ENCODE measurements around a stretch of chr11.

DNA sequence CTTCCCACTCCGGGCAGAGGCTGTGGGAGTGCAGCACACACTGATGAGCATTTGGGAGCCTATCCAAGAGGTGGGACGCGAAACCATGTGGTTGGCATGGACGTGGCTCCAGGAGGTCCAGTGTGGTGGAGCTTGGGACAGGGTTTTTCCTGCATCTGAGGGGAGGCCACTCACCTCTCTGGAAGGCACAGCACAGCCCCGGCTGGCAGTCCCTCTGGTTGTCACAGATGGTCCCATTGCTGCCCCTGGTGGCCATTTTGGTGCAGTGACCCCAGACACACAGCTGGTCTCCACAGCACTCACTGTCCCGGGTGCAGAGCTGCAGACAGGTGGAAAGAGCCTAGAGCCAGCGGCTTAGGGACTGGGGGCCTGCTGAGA is 41.7 kb downstream of the DKK3 start:
- RAMPAGE, long total RNA = no peak
- RRBS = no CpG with 5 or more reads among the region's 7 CpGs
PRO-cap:
- standard = no peak
- CoPRO, capped RNA only, 2 experiments = no peak in any of the 2 experiments
- CoPRO, capped and uncapped RNA, 2 experiments = no peak in any of the 2 experiments
- CoPRO, uncapped RNA only, 2 experiments = no peak in any of the 2 experiments
CAGE:
- cytosol, long polyA plus RNA = no peak
- long polyA plus RNA = no peak
- nucleolus, long total RNA = no peak
- nucleus, long polyA plus RNA = no peak

GRCh38 chr11:11981014-11981382 is 27.4 kb downstream of the DKK3 start:
- RAMPAGE, long total RNA = no peak
- RRBS = no CpG with 5 or more reads among the region's 2 CpGs
PRO-cap:
- standard = no peak
- CoPRO, capped RNA only, 2 experiments = no peak in any of the 2 experiments
- CoPRO, capped and uncapped RNA, 2 experiments = no peak in any of the 2 experiments
- CoPRO, uncapped RNA only, 2 experiments = no peak in any of the 2 experiments
CAGE:
- cytosol, long polyA plus RNA = no peak
- long polyA plus RNA = no peak
- nucleolus, long total RNA = no peak
- nucleus, long polyA plus RNA = no peak

GRCh38 chr11:12167748-12168310 is 57.4 kb downstream of the MICAL2 start:
- RAMPAGE, long total RNA = no peak
- RRBS = no CpG with 5 or more reads among the region's 5 CpGs
PRO-cap:
- standard = no peak
- CoPRO, capped RNA only, 2 experiments = no peak in any of the 2 experiments
- CoPRO, capped and uncapped RNA, 2 experiments = no peak in any of the 2 experiments
- CoPRO, uncapped RNA only, 2 experiments = no peak in any of the 2 experiments
CAGE:
- cytosol, long polyA plus RNA = no peak
- long polyA plus RNA = no peak
- nucleolus, long total RNA = no peak
- nucleus, long polyA plus RNA = no peak

GRCh38 chr11:12175822-12176458 is 65.5 kb downstream of the MICAL2 start:
- RAMPAGE, long total RNA = no peak
- RRBS = no CpG with 5 or more reads among the region's 5 CpGs
PRO-cap:
- standard = no peak
- CoPRO, capped RNA only, 2 experiments = no peak in any of the 2 experiments
- CoPRO, capped and uncapped RNA, 2 experiments = no peak in any of the 2 experiments
- CoPRO, uncapped RNA only, 2 experiments = no peak in any of the 2 experiments
CAGE:
- cytosol, long polyA plus RNA = no peak
- long polyA plus RNA = no peak
- nucleolus, long total RNA = no peak
- nucleus, long polyA plus RNA = no peak

DNA sequence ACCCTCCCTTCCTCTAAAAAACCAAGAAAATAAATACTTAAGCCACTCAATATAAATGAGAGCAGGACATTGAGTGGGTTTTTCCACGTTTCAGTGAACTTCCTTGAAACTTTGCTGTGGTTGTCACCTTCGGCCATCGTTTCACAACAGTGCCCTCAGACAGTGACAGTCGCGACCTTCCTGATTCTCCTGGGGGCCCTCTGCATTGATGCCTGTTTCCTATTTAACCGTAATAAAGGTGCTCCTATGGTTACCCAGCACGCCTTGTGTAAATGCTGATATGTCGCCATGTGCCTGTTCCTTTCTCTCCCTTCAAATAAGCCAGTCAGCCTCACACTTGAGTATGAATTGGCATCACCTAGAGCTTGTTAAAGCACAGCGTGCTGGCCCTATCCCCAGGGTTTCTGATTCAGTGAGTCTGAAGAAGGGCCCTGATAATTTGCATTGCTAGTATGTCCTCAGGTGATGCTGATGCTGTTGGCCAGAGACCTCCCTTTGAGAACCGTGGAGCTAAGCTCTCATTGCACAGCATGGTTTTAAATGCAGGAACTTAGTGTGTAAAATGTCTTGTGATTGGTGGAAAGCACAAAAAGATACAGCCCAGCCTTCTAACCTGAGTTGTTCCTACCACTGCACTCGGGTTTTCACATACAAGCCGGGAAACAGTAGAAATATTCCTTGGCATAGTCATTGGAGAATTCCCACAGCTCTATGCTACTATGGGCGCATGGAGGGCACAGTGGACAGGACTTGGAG is 104.9 kb downstream of the MICAL2 start:
- RAMPAGE, long total RNA = no peak
- RRBS = no CpG with 5 or more reads among the region's 13 CpGs
PRO-cap:
- standard = no peak
- CoPRO, capped RNA only, 2 experiments = no peak in any of the 2 experiments
- CoPRO, capped and uncapped RNA, 2 experiments = no peak in any of the 2 experiments
- CoPRO, uncapped RNA only, 2 experiments = peak in 1 of 2 experiments; most common plus-strand start position 336 of the sequence (in 1)
CAGE:
- cytosol, long polyA plus RNA = no peak
- long polyA plus RNA = no peak
- nucleolus, long total RNA = no peak
- nucleus, long polyA plus RNA = no peak

DNA sequence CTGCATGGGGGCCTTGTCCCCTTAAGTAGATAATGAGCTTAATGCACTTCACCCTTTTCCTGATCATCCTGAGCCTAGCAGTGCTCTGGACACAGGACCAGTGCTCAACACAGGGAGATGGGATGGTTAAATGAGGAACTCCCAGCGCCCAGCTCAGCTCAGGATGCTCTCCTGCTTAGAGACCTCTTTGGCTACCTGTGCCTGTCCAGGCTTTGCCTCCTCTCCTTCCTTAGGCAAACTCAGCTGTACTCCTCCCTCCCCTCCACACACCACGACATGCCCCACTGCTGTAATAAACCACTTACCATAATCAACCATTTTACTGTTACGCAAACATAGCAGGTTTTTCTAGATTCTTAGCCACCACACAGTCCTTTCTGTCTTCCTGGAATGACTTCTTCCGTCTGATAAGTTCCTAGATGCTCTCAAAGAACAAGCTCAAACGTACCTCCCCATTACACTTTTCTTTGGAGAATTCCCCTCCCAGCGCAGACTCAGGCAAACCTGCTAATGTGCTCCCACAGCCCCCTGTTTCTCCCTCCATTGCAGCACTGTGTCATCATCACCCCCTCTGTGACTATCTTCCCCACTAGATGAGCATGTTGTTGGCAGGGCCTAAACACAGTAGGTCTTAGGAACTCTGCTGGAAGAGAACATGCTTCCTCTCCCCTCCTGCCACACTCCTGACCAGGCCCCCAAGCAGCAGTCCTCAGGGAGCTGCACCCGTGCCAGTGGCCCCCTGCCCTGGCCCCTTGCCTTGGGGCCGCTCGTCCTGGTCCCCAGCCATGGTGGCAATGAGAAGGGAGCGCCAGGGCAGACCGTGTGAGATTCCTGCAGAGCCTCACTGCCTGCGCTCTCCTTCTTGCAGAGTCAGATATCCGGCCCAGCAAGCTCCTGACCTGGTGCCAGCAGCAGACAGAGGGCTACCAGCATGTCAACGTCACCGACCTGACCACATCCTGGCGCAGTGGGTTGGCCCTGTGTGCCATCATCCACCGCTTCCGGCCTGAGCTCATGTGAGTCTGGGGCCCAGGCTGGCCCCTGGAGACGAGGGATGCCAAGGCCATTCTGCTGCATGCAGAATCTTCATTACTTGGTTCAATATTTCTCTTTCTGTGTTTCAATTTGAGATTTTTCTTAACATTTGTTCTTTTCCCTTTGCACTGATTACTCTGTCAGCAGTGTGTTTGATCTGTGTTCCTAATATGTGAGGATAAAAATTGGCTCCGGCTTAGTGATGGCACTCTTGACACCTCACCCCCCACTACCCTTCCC is 113.9 kb downstream of the MICAL2 start:
- RAMPAGE, long total RNA = no peak
- RRBS = no CpG with 5 or more reads among the region's 20 CpGs
PRO-cap:
- standard = no peak
- CoPRO, capped RNA only, 2 experiments = no peak in any of the 2 experiments
- CoPRO, capped and uncapped RNA, 2 experiments = no peak in any of the 2 experiments
- CoPRO, uncapped RNA only, 2 experiments = peak in 1 of 2 experiments; most common plus-strand start position 877 of the sequence (in 1)
CAGE:
- cytosol, long polyA plus RNA = no peak
- long polyA plus RNA = no peak
- nucleolus, long total RNA = no peak
- nucleus, long polyA plus RNA = no peak

GRCh38 chr11:12225934-12226461 is 115.6 kb downstream of the MICAL2 start:
- RAMPAGE, long total RNA = no peak
- RRBS = no CpG with 5 or more reads among the region's 10 CpGs
PRO-cap:
- standard = no peak
- CoPRO, capped RNA only, 2 experiments = no peak in any of the 2 experiments
- CoPRO, capped and uncapped RNA, 2 experiments = no peak in any of the 2 experiments
- CoPRO, uncapped RNA only, 2 experiments = no peak in any of the 2 experiments
CAGE:
- cytosol, long polyA plus RNA = no peak
- long polyA plus RNA = no peak
- nucleolus, long total RNA = no peak
- nucleus, long polyA plus RNA = no peak

DNA sequence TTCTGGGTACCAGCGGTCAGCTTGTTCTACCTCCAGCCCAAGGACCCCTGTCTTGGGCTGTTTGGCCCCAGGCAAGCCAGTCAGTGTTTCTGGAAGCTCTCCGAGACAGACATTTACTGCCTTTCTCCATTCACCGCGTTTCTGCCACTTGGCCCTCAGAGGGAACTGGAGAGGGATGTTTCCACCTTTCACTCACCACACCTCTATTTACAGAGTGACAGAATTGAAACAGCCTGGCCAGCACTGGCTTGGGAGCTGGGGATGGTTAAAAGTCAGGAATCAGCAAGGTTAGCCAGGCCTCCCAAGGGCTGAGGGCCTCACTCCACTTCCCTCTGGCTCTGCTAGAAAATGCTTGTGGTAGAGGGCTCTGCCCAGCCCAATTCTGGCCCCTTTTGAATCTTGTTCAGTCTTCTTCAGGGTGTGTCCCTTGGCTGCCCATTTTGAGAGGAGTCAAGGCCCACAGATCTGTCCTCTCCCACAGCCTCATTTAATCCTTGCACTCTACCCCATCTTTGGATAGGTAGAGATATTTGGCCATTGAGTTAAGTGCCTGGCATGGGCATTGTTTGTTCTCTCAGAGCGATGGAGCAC is 119.1 kb downstream of the MICAL2 start:
- RAMPAGE, long total RNA = no peak
- RRBS = no CpG with 5 or more reads among the region's 5 CpGs
PRO-cap:
- standard = no peak
- CoPRO, capped RNA only, 2 experiments = no peak in any of the 2 experiments
- CoPRO, capped and uncapped RNA, 2 experiments = no peak in any of the 2 experiments
- CoPRO, uncapped RNA only, 2 experiments = no peak in any of the 2 experiments
CAGE:
- cytosol, long polyA plus RNA = no peak
- long polyA plus RNA = no peak
- nucleolus, long total RNA = no peak
- nucleus, long polyA plus RNA = no peak

- RAMPAGE, long total RNA = no peak
- RRBS = no CpG with 5 or more reads among the region's 10 CpGs
PRO-cap:
- standard = no peak
- CoPRO, capped RNA only, 2 experiments = no peak in any of the 2 experiments
- CoPRO, capped and uncapped RNA, 2 experiments = no peak in any of the 2 experiments
- CoPRO, uncapped RNA only, 2 experiments = no peak in any of the 2 experiments
CAGE:
- cytosol, long polyA plus RNA = no peak
- long polyA plus RNA = no peak
- nucleolus, long total RNA = no peak
- nucleus, long polyA plus RNA = no peak
Measured at GRCh38 chr11:12379816-12381052, 2.9 kb downstream of the PARVA start.

DNA sequence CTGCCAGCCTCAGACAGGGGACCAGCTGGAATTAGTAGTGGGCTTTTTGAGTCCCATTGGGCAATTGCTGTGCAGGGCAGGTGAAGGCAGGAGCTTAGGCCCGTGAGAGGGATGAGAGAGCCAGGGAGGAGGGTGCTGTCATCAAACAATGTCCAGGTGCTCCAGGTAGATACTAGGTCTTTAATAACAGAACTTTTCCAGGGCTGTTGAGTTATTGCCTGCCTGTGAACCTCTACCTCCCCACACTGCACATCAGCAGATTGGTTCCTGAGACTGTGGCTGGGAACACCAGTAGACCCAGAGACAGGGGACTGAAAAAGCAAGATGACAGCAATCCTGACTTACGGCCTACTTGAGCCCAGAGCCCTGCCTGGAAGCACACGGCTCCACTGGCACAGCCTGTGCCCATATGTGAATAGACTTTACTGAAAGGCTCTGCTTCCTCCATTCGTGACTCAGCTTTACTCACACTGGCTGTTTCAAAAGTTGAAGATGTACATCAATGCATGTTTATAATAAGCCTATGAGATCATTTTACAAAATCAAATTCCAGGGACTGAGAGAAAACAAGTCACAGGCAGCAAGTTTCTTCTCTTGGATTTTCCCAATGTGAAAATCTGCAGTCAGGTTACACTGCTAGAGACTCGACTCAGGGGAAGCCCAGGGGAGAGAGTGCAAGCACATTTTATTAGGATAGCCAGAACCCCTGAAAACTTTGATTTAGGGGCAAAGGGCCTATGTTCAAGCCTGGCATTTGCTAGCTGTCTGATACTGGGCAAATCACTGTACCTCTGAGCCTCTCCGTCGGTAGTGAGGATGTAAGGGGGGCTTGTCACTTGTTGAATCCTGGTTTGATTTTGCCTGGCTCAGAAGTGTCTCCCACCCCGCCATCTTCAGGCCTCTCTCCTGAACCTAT is 134.6 kb upstream of the TEAD1 start:
- RAMPAGE, long total RNA = no peak
- RRBS = no CpG with 5 or more reads among the region's 8 CpGs
PRO-cap:
- standard = no peak
- CoPRO, capped RNA only, 2 experiments = no peak in any of the 2 experiments
- CoPRO, capped and uncapped RNA, 2 experiments = no peak in any of the 2 experiments
- CoPRO, uncapped RNA only, 2 experiments = no peak in any of the 2 experiments
CAGE:
- cytosol, long polyA plus RNA = no peak
- long polyA plus RNA = no peak
- nucleolus, long total RNA = no peak
- nucleus, long polyA plus RNA = no peak

GRCh38 chr11:12694793-12695370 is 20.7 kb downstream of the TEAD1 start:
- RAMPAGE, long total RNA = no peak
- RRBS = no CpG with 5 or more reads among the region's 5 CpGs
PRO-cap:
- standard = no peak
- CoPRO, capped RNA only, 2 experiments = no peak in any of the 2 experiments
- CoPRO, capped and uncapped RNA, 2 experiments = no peak in any of the 2 experiments
- CoPRO, uncapped RNA only, 2 experiments = no peak in any of the 2 experiments
CAGE:
- cytosol, long polyA plus RNA = no peak
- long polyA plus RNA = no peak
- nucleolus, long total RNA = no peak
- nucleus, long polyA plus RNA = no peak

DNA sequence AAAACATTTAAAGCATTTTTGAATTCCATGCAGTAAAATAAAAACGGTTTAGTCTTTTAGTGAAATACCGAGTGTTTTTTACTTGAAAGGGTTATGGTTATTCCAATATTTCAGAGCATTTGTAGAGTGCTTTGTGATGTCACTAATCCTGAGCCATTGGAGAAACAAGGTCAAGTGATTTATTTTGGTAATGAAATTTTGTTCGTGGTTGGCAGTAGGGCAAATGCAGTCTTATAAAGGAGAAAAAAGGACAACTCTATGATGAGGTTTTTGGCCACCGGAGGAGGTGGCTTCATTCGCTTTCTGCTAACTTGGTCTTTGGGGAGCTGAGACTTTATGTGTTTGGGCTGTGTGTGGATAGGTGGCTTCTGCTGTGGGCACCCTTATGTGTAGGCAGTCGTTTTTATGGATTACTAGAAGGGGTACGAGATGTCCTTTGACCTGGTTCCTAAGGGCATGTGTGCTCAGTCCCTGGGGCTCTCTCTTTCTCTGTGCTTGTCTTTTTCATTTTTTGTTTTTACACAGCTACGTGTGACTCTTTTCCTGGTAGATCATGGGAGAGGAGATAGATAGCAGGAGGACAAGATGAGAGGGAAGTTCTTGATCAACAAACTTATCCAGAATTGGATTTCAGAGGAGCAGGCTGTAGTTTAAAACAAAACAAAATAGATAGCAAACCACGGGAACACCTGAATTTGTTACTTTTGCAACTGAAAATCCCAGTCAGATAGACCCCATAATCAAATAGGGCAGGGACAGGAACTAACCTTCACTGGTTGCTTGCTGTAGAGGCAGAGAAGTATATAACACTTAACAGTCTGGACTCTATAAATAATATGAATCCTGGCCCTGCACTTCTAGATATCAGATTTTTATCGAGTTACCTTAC is 93.4 kb downstream of the TEAD1 start:
- RAMPAGE, long total RNA = no peak
- RRBS = no CpG with 5 or more reads among the region's 10 CpGs
PRO-cap:
- standard = no peak
- CoPRO, capped RNA only, 2 experiments = no peak in any of the 2 experiments
- CoPRO, capped and uncapped RNA, 2 experiments = no peak in any of the 2 experiments
- CoPRO, uncapped RNA only, 2 experiments = no peak in any of the 2 experiments
CAGE:
- cytosol, long polyA plus RNA = no peak
- long polyA plus RNA = no peak
- nucleolus, long total RNA = no peak
- nucleus, long polyA plus RNA = no peak

DNA sequence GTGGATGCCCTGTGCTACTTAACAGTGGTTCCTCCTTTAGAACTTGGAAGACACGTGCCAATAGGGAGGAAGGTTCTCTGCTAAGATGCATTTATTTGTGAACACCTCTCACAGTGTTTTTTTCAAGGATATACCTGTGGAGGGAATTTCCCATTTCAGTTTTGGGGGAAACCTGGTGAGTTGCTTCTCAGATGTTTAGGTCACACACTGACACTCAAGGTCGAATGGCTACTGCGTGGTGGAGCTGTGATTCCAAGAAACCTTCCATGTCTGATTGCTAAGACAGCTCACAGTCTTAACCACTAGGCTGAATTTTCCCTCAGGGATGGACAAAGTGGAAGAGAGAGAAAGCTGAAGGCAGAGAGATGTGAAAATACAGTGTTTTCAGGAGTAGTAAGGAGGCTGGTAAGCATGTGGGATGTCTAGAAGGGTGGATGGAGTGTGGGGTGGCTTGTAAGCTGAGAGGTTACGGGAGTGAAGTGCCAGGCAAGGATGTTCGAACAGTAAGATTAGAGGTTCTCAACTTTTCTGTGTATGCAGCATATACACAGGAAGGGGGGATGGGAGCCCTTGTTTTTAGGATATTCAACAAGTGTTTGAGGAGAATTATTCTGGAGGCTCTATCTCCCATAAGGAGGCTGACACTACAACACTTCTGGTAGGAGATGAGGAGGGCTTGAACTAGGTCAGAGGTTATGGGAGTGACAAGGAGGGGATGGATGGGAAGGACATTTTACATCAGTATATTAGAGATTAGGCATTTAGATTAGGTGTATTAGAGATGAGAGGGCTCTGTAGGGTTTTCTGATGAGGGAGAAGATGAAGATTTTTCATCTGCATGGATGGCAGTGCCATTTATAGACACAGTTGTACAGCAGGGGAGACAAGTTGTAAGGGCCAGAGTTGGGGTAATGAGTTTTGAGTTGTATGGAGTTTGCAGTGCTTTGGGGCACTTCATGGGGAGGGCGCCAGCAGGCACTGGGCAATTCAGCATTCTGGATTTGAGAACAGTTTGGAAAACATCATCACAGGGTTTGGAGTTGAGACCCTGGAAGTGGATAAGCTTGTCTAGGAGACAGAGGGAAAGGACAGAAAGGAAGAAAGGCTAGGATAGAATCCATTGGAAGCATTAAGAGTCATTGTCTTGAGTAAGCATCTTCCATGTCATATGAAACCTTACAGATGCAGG is 109.6 kb downstream of the TEAD1 start:
- RAMPAGE, long total RNA = no peak
- RRBS = no CpG with 5 or more reads among the region's 6 CpGs
PRO-cap:
- standard = no peak
- CoPRO, capped RNA only, 2 experiments = no peak in any of the 2 experiments
- CoPRO, capped and uncapped RNA, 2 experiments = no peak in any of the 2 experiments
- CoPRO, uncapped RNA only, 2 experiments = no peak in any of the 2 experiments
CAGE:
- cytosol, long polyA plus RNA = no peak
- long polyA plus RNA = no peak
- nucleolus, long total RNA = no peak
- nucleus, long polyA plus RNA = no peak

DNA sequence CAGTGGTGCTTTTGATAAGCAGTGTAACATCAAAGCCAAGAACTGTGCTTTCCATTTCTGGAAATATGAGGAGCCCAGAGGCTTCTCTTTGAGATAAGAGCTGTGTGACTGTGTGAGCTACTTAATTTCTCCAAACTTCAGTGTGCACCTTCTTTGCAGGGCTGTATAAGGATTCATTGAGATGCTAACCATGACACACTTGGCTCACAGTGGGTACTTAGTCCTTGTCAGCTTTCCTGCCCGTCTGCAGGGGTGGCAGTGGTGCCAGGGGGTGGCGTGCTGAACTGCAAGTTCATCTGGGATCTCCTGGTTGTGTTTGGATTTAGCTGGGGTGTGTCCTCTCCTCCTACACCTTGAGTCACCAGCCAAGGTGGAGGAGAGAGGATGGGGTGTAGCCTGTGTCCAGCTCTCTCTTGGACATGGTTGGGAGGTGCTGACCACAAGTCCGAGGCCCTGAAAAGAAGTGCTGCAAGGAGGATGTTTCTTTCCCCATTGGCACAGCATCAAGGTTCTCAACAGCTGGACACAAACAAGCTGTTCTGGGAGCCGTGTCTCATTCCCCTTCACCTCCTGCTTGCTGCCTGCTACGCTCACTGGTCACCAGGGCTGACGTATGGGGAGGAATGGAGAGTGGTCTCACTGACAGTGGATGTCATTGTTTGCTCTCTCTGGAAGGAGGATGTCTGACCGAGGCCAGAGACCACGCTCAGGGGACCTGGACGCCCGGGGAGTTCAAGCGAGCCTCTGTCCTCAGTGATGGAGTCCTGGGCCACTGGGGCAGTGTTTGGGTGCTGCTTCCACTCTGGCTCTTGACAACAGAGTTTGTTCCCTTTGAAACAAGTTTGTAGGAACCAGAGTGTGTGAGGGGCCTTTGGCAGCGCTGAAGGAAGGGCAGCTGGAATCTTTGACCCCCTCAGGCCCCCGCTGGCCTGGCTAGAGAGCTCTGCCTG is 139.6 kb downstream of the TEAD1 start:
- RAMPAGE, long total RNA = no peak
- RRBS = no CpG with 5 or more reads among the region's 13 CpGs
PRO-cap:
- standard = no peak
- CoPRO, capped RNA only, 2 experiments = no peak in any of the 2 experiments
- CoPRO, capped and uncapped RNA, 2 experiments = no peak in any of the 2 experiments
- CoPRO, uncapped RNA only, 2 experiments = no peak in any of the 2 experiments
CAGE:
- cytosol, long polyA plus RNA = no peak
- long polyA plus RNA = no peak
- nucleolus, long total RNA = no peak
- nucleus, long polyA plus RNA = no peak

DNA sequence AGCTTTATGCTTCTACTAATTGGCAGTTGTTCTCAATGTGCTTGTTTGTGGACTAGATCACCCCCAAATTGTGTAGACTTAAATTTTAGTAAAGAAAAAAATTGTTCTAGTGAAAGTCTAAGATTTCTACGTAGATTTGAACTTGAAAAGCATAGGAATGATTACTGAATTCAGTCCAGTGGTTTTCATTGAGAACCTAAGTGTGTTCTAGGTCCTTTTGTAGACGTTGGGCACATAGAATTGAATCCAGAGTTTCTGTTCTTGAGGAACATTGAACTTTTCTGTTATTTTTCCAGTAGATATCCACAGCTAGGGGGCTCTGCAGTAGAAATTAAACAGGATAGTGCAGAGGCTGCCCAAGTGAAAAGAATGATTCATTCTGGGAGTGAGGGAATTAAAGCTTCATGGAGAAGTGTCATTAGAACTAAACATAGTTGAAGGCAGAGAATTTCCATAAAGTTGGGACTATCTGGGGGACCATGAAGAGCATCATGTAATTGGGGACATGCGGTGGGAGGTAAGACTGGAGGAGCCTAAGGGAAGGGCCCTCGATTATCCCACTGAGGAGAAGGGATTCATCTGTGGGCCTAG is 140.5 kb upstream of the RASSF10 start:
- RAMPAGE, long total RNA = no peak
- RRBS = no CpG with 5 or more reads among the region's 4 CpGs
PRO-cap:
- standard = no peak
- CoPRO, capped RNA only, 2 experiments = no peak in any of the 2 experiments
- CoPRO, capped and uncapped RNA, 2 experiments = no peak in any of the 2 experiments
- CoPRO, uncapped RNA only, 2 experiments = no peak in any of the 2 experiments
CAGE:
- cytosol, long polyA plus RNA = no peak
- long polyA plus RNA = no peak
- nucleolus, long total RNA = no peak
- nucleus, long polyA plus RNA = no peak

DNA sequence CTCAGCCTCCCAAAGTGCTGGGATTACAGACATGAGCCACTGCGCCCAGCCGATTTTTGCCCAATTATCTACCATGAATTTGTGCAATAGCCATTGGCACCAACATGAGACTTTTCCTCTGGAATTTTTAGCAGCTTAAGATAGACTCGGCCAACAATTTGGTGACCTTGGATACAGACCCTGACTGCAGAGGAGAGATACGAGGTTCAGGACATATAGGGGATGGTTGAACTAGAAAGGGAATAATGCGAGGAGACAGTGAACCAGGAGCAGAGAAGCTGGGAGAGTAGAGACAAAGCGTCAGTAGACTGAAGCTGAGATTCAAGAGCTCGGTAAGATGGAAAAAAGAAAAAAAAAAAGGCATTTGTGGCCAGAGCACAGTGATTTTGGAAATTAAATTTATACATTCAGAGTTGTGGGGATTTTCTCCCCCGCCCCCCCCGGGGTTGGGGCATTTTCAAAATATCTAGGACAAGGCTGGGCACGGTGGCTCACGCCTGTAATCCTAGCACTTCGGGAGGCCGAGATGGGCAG is 138.9 kb upstream of the RASSF10 start:
- RAMPAGE, long total RNA = no peak
- RRBS = no CpG with 5 or more reads among the region's 13 CpGs
PRO-cap:
- standard = no peak
- CoPRO, capped RNA only, 2 experiments = no peak in any of the 2 experiments
- CoPRO, capped and uncapped RNA, 2 experiments = no peak in any of the 2 experiments
- CoPRO, uncapped RNA only, 2 experiments = no peak in any of the 2 experiments
CAGE:
- cytosol, long polyA plus RNA = no peak
- long polyA plus RNA = no peak
- nucleolus, long total RNA = no peak
- nucleus, long polyA plus RNA = no peak

DNA sequence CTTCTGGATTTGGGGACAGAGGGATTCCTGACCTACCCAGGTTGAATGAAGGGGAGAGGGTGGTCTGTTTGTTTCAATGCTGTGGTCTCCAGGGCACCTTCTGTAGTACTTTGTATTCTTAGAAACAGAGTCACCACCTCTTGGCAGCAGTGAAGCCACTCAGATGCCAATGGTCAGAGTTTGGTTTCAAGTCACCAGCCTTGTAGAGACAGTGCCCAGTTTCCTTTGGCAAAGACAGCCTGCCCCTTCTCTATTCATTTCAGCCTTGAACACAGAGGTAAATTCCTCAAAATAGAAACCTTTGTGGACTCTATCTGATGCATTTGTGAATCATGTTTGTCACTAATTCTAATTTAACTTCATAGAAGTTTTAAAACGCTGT is 111.7 kb upstream of the RASSF10 start:
- RAMPAGE, long total RNA = no peak
- RRBS = no CpG with 5 or more reads among the region's 1 CpG
PRO-cap:
- standard = no peak
- CoPRO, capped RNA only, 2 experiments = no peak in any of the 2 experiments
- CoPRO, capped and uncapped RNA, 2 experiments = no peak in any of the 2 experiments
- CoPRO, uncapped RNA only, 2 experiments = no peak in any of the 2 experiments
CAGE:
- cytosol, long polyA plus RNA = no peak
- long polyA plus RNA = no peak
- nucleolus, long total RNA = no peak
- nucleus, long polyA plus RNA = no peak

Measured in K562 (cell line).